Metastatic Liver Carcinoma in the Lung (tissue), 2 donors: Measurements from ENCODE around the gene CRYBB1.

GRCh38 chr22:26588014-26588712 lies 1.8 kb downstream of the TPST2 start:
- PRO-cap, 2 experiments: no peak in any of the 2 experiments

DNA sequence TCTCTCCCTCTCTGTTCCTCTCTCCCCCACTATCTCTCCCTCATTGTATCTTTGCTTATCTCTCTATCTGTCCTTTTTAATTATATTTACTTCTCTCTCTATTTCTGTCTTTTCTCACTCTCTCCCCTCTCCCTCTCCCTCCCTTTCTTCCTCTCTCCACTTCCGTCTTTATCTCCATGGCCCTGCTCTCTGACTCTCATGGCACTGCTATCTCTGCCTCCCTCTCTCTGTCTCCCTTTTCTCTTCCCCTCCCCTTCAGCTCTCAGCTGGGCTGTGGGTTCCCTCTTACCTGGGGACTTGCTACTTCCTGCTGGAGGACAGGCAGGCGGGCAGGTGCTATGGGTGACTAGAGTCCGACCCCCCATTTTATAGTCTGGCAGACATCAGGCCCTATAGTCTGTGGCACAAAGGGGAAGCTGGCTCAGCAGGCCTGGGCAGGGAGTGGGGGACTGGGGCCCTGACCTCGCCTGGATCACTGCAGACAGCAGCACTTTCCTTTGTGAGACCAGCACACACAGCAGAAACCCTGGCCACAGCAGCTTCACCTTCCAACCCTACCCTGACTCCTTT lies at the start of gene CRYBB1:
Gene CRYBB1 (minus strand): TSS at position 340 of the 570 bp plus-strand sequence.
- PRO-cap, 2 experiments: no peak in any of the 2 experiments

- PRO-cap, 2 experiments: peak in 2 of 2 experiments; most common plus-strand start chr22:26657588 (in 2)
Measured at GRCh38 chr22:26656984-26658197, 35.6 kb downstream of the CRYBA4 start.

DNA sequence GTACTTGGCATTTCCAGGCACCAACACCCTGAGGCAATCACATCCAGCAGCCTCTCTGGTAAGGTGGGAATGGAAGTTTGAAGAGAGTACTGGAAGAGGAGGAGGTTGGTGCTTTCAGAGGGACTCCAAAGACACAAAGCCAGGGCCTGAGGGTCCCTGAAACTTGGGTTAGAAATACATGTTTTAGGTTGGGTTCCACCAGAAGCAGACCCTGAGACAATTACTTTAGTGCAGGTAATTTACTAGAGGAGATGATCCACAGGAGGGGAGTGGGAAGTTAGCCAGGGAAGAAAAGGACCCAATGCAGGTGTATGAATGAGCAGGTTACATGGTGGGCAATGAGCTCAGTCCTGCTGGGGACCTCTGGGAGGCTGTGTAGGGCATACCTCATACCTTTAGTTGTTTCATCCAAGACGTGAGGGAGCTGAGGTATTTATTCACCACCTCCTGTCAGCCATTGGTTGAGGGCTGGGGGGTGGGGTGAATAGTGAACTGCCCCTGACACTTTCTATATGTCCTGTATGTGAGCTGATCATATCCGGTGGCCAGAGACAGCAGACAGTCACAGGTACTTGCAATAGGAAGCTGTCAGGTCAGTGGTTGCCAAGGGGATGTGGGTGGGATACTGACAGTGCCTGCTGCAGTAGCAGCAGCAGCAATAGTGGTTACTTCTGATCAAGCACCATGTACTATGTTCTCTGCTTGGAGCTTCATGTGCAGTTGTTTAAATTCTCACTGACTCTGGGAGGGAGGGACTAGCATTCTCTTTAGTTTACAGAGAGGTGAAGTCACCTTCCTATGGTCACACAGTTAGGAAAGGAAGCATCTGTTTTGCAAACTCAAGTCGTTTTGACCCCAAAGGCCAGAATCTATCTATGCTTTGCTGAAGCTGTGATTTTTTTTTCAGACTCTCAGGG lies 89.4 kb downstream of the CRYBA4 start:
- PRO-cap, 2 experiments: no peak in any of the 2 experiments

DNA sequence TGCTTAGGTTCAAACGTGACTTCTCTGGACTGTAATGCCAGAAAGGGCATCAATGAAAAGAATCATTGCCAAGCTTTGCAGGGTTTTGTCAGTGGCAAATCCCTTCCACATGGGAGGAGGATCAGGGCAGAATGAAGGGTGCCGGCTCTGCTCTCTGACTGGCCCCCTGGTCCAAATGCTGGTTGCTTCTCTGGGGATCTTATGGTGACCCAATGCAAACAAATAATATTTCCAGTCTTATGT lies 454.4 kb downstream of the CRYBA4 start:
- PRO-cap, 2 experiments: no peak in any of the 2 experiments

DNA sequence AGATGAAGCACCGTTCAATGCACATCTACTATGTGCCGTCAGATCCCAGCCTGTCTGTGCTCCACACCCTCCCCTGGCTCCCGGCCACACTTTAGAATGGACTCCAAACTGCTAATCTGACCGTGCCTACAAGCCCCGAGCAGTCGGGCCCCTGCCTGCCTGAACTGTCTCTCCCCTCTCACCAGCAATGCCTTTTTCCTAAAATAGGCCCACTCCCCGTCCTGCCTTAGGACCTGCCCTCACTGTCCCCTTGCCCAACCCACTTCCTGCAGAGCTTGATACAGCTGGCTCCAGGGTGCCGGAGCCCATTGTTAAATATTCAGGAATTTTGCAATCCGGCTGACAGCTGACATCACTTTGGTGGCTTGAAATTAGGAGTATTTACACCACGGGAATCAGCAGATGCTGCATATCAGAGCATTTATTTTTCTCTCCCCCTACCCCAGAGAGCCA lies 21.4 kb downstream of the MN1 start:
- PRO-cap, 2 experiments: peak in 1 of 2 experiments; most common minus-strand start position 166 of the sequence (in 1)

DNA sequence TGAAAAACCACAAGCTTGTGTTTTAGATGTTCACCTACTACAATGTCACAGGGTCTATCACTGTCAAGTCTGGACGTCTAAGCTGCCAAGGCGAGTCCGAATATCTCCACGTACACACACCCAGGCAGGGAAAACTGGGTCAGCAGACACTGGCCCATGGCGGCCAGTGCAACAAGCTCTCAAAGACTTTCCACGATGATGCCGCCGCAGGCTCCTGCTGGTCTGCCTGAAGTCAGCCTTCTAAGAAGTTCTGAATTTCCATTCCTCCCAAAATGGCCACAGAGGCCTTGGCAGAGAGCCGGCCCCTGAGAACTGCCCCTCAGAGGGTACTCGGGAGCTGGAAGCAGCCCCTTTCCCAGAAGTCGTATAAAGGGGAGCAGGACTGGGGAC lies 17.8 kb downstream of the MN1 start:
- PRO-cap, 2 experiments: no peak in any of the 2 experiments

DNA sequence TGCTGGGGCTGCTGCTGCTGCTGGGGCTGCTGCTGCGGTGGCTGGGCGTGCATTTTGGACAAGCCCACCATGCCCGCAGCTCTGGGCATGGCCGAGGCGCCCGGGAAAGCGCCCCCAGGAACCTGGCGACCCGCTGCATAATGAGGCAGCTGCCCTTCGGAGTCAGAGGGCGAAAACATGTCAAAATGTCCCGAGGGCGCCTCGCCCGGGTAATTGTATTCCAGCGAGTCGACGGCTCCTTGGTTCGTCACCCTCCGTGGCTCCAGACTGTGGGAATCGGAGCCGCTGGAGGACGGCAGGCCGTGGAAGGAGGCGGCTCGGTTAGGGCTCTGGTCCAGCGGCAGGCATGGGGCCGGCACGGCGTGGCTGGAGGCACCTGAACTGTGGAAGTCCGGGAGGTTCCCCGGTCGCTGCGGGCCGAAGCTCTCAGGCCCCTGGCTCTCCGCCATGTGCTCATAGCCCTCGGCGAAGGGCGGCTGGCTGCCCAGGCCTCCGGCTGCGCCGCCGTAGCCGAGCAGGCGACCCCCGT lies 1.9 kb downstream of the MN1 start:
- PRO-cap, 2 experiments: no peak in any of the 2 experiments

DNA sequence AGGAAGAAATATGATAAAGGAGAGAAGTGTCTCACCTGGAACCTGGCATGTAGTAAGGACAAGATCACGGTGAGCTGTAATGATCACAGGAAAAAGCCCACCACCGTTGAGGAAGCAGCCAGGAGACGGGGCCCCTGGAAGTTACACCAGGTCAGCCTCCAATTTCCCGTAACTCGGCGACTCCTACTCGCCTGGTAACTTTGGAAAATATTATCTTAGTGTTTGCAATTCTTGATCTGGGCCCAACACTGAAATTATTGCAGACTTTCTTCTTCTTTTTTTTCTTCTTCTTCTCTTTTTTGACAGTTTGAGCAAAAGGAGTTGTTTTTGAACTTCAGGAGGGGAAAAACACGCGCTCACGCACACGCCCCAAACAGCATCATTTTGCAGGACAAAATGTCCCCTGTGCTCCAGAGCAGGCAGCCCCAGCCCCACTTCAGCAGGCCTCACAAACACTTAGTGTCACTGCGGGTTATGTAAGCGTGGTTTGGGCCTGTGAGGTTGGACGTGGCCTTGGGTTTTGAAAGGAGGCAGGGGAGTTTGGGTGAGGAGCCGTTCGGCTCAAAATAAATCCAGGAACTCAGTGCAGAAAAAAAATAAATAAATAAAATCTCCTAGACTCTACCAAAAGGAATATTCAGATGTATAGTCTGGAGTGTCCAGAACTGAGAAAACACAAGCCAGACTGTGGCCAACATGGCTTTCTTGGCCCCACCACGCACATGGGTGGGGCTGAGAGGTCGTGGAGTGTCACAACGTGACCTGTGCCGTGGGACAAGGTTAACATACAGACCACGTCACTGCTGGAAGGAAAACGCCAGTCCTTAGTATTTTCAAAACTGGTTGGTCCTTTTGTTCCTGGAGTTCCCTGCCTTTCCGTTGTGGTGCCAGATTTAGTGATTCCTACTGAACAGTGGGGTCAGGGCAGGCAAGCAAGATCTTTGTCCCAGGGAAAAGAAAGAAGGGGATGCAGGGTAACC lies 26.3 kb upstream of the MN1 start:
- PRO-cap, 2 experiments: no peak in any of the 2 experiments

DNA sequence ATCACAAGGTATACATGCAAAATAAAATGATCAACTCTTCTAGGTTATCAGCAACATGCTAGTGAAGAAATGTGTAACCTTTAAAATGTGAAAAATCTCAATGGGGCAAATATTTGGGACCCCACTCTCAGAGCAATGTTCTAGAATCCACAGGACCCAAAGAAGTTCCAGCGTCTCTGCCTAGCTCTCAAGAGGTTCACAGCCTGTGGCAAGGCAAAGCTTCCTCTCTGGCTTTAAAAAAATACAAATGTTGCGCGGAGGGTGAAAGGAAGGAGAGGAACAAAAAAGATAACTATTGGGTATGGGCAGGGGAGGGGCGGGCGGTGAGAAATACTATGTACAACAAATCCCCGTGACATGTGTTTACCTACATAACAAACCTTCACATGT lies 53.6 kb downstream of the PITPNB start:
- PRO-cap, 2 experiments: no peak in any of the 2 experiments

DNA sequence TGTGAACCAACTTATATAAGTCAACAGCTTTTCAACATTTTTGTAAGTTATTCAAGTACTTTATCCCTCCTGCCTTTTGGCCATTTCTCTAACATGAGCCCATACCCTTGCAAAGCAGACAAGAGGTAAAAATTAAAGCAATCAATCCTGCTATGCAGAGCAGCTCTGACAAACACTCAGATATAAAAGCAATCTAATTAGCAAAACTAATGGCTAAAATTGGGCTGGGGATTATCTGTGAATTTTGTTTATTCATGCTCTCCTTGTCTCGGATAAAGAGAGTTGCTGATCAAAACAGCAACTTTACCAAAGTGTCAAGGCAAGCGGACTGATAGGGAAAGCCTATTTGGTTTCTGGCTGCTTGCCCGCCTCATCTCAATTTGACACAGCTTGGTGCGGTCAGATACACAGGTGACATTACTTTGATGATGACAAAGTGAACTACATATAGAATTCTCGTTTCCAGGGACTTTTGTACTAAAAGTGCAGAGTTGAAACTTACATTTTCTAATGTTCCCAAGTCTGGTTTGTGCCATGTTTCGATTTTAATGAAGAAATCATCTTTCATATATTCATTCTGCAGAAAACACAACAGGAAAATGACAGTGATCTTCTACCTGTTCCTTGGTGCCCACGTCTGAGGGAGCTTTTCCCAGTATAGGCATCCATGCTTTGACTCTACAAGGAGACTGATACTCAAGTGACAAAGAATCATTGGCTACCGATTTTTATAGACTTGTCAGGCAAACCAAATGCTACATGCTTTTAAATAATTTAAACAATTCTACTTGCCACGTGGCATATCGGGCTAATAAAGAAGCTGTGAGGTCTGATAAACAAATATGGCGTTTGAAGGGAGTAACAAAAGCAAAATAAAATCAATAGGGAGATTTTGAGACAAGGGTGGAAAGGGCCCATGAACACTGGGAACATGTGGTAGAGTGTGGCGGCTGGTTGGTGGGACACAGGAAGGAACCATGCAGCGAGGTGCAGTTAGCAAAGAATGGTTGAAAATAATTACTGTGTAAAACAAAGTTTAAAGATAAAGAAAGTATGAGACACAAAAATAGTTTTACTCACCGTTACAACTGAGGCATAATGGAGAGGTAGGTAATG lies 22.6 kb downstream of the PITPNB start:
- PRO-cap, 2 experiments: no peak in any of the 2 experiments

- PRO-cap, 2 experiments: no peak in any of the 2 experiments
Measured at GRCh38 chr22:28028867-28029783, 110.1 kb upstream of the PITPNB start.

GRCh38 chr22:28163113-28163718 lies 244.2 kb upstream of the PITPNB start:
- PRO-cap, 2 experiments: no peak in any of the 2 experiments

DNA sequence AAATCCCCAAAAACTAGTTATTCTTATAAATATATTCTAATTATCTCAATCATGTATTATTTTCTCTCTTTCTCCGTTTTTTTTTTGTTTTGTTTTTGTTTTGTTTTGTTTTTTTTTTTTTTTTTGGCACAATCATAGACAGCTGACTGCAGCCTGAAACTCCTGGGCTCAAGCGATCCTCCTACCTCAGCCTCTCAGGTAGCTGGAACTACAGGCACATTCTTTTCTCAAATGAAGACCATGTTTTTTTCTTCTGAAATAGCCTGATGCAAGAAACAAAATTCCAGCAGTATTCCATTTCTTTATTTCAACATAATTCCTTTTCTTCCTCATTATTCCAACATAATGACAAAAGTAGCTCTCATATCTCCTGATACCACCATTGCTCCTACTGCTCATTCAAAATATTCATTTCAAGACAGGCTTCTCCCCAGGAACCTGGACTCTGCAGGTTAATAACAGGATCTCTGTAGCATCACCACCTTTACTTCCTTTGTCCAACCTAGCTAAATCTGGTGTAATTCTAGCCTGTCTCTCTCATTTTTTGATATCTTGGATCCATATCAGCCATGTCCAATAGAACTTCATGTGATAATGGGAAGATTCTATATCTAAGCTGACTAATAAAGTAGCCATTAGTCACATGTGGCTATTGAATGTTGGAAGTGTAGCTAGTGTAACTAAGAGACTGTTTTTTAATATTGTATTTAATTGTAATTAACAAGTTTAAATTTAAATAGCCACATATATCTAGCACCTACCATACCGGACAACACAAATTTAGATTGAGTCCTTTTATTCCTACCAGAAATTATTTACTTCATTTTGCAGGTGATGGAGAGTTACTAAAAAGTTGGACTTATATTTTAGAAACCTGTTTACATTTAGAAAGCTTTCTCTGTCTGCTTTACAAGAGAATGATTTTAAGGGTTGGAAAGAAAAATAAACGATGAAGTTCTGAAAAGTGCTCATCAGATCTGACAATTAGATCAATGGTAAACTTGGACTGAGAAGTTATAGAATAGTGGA lies 95.4 kb downstream of the TTC28 start:
- PRO-cap, 2 experiments: no peak in any of the 2 experiments

- PRO-cap, 2 experiments: no peak in any of the 2 experiments
Measured at GRCh38 chr22:28792527-28793189, 20.2 kb downstream of the CCDC117 start.

DNA sequence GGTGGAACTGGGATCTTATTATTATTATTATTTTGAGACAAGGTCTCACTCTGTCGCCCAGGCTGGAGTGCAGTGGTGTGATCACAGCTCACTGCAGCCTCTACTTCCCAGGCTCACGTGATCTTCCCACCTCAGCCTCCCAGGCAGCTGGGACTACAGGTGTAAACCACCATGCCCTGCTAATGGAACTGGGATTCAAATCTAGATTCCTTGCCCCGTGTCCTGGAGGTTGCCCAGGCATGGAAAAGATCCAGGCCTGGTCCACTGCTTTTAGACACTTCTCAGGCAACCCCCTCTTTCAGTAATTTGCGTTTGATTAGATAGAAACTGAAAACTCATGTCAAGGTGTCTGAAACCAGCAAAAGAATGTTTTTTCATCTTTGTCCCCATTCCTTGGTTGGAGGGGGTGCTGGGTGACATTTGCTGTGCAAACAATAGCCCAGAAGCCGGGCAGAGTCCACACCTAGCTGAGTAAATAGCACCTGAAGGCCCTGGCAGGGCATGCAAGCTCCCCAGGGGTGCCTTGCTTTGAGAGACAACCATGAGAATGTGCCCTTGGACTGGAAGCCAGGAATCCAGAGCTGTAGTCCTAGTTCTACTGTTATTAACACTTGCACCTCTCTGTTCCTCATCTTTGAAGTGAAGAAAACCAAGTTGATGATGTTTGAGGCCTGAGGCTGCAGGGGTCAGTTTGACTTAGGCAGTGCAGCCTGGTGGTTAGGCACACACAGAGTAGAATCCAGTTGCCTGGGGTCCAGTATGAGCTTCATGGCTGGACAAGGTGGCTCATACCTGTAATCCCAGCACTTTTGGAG lies 47.0 kb downstream of the CCDC117 start:
- PRO-cap, 2 experiments: no peak in any of the 2 experiments

- PRO-cap, 2 experiments: no peak in any of the 2 experiments
Measured at GRCh38 chr22:28844017-28844461, 39.3 kb upstream of the ZNRF3 start.

- PRO-cap, 2 experiments: no peak in any of the 2 experiments
Measured at GRCh38 chr22:28992513-28993111, 69.0 kb downstream of the C22orf31 start.

DNA sequence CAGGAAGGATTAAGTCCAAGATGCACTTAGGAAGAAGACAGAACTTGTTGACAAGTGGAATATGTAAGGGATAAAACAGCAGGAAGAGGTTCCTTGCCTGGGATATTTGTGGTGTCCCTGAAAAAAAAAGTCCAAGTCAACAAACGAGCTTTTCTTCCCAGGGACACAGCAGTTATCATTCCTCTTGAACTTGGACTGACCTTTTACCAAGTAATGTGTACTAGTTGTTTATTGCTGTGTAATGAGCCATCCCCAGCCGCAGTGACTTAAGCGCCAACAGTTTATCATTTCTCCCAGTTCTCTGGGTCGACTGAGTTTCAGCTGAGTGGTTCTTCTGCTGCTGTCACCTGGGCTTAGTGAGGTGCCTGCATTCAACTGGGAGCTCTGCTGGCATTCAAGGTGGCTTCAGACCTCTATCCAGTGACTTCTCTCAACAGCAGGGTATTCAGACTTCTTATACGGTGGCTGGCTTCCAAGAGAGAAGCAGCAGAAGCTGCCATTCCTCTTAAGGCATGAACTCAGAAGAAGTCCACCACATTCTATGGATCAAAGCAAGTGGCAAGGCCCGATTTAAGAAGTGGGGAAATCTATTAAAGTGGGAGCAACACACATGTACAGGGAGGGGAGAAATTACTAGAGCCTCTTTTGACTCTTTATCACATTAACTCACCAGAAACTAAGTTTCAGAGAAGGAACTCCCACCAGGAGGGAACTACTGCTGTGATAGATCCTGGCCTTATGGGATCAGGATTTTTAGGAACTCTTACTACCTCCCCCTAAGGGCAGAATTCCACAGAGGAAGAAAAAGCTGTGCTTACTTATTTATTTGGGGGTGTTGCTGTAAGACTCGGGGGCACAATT lies 37.2 kb downstream of the KREMEN1 start:
- PRO-cap, 2 experiments: no peak in any of the 2 experiments

DNA sequence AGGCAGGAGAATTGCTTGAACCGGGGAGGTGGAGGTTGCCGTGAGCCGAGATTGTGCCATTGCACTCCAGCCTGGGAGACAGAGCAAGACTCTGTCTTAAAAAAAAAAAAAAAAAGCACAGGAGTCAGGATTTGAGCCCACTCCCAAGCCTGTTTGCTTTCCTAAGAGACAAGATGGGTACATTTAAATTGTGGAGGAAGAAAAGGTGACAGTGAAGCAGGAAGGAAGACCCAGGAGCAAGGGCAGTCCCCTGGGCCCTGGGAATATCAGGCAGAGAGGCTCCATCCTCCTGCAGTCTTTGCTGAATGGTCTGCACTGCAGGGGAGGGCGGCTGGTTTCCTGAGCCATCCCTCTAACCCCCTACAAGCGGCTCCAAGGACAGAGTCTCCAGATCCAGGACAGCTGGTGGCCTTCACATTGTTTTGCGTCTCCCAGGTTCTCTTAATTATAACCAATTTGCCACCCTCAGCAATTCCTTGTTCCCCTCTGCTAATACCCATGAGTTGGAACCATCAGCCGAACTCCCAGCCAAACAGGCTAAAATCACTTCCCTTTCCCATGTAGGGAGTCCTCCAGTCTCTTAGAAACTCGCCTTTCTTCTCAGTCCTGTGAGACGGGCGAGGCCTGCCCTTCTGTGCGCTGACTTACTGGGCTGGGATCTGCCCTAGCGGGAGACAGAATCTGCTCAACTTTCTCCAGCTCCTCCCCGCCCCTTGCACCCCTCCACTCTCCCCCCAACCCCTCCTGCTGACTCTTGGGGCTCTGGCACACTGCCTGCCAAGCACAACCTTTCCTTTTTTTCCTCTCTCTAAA lies 53.6 kb upstream of the EMID1 start:
- PRO-cap, 2 experiments: peak in 2 of 2 experiments; most common plus-strand start position 611 of the sequence (in 2)